Right ventricle myocardium (tissue), 1 donor: ENCODE measurements around a stretch of chr6.

- PRO-cap, 2 experiments, result no peak in any of the 2 experiments
Observed at GRCh38 chr6:53862594-53863319, 68.0 kb downstream of the LRRC1 start.

DNA sequence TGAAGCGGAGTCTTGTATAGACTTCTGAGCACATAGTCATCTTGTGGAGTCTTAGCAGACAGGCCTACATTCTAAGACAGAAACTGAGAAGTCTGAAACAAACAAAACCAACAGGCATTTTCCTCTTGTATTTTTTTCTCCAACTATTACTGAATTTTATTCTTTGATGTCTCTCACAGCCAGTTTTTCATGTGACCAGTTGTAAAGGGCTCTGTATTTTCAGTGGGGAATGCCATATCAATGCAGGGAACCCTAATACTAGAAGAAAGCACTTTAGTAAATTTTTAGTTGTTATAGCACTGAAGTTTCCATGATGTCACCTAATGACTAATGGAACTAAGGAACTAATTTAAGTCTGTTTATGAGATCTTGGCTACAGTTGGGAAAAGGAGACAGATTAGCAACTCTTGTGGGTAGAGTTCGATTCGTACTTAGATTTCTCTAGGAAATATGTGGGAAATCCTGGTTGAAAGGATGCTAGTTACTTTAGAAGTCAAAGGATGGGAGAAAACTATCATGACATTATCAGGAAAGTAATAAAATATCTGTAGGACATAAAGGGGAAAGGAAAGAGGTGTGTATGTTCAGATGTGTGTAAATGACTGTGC is 103.2 kb downstream of the LRRC1 start:
- PRO-cap, 2 experiments, result no peak in any of the 2 experiments

GRCh38 chr6:53899292-53899715 is 104.5 kb downstream of the LRRC1 start:
- PRO-cap, 2 experiments, result no peak in any of the 2 experiments

- PRO-cap, 2 experiments, result no peak in any of the 2 experiments
Observed at GRCh38 chr6:53927042-53927577, 132.3 kb downstream of the LRRC1 start.

DNA sequence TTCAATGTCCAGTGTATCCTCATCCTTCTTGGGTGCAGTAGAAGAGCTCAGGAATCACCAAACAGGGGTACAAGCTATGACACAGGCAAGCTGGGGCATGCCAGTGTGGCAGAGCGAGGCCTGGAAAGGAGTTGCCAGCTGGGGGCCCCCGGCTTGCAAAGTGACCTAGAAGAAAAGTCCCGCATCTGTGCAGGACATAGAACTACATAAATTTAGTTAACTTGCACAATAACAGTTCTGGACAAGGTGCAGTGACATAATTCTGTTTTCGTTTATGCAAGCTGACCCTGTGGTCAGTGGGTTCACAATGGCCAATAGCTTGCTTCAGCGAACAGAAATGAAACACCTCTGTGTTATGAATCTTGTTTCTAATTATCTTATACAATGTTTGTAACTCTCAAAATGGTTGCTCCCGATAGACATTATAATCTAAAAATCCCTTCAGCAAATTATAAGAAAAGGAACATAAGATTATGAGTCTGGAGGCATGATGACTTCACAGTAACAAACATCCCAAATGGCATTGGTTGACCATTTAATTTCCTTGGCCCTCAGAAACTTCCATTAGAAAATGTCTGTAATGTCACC is 111.8 kb upstream of the MLIP start:
- PRO-cap, 2 experiments, result no peak in any of the 2 experiments

DNA sequence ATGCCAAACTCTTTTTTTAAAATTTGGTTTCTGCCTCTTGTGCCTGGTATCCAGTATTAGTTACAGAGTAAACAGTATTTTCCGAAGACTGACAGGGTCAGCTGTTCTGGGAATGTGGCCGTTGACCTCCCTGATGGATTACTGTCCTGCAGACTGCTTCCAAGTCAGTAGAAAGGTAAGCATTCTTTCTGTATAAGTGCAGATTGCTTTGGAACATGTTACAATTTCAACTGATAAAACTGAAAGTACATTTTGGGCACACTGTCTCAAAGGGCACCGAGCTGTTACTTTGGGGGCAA is 100.4 kb upstream of the MLIP start:
- PRO-cap, 2 experiments, result no peak in any of the 2 experiments

GRCh38 chr6:54307159-54307394 is 1.2 kb upstream of the TINAG start:
- PRO-cap, 2 experiments, result no peak in any of the 2 experiments

GRCh38 chr6:56368487-56368929 is 121.1 kb upstream of the COL21A1 start:
- PRO-cap, 2 experiments, result no peak in any of the 2 experiments

DNA sequence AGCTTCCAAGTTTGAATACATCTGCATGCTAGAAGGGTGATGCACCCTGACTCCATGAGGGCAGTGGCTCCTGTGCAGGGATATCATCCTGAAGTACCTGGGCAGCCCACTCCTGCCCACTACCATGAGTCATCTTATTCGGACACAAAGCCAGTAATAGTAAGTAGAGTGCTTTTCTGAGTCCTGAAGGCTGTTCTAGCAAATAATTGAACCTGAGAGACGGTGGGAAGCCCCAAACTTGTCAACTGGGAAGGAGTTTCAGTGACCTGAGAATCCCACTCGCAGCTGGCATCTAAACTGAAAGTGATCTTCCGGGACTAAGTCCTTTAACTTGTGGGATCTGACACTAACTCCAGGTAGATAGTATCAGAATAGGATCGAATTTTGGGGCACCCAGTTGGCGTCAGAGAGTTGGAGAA is 152.9 kb upstream of the COL21A1 start:
- PRO-cap, 2 experiments, result no peak in any of the 2 experiments

DNA sequence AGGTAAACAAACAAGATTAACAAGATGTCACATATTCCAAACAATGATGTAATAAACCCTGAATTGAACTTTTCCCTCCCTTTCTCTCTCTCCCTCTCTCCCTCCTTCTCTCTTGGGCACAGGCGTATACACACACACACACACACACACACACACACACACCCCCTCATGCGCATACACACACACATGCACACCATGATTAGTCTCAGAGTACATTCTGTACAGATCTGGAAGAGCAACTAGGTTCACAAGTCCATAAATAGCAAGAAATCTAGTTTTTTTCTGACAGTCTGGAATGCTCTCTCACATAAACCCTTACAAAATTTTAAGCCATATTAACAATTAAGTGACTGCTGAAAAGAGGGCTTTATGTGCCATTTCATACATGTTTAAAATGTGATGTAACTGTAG is 267.1 kb upstream of the COL21A1 start:
- PRO-cap, 2 experiments, result no peak in any of the 2 experiments

DNA sequence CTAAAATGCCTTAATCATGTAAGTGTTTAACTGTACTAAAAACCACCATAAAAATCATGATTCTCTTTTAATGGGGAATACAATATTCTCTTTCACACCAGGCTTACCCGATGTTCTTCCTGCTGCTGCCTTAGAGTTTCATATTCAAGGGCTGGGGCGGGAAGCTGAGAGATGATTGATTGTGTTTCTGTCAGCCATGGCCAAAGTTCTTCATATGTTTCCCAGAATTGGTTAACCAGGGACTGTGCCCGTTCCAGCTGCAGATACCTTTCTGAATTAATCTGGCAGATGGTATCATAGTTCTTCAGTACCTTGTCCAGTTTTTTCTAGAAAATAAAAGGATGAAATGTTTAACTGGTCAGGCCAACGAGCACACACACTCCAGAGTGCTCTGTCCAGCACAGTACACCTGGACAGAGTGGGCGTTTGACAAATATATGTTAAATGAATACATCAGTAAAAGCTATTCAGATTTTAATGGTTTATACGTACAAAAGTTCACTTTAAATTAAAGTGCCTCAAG is 268.0 kb upstream of the COL21A1 start:
- PRO-cap, 2 experiments, result no peak in any of the 2 experiments

GRCh38 chr6:56516963-56517796 is 269.8 kb upstream of the COL21A1 start:
- PRO-cap, 2 experiments, result no peak in any of the 2 experiments

DNA sequence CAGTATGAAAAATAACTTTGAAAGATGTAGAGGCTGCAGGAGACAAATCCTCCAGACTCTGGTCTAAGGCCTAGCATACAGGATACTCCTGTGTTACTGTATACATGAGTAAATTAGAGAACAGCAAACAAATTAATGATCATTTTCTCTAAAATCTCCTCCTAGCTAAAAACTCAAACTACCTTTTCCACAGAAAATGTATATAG is 291.0 kb upstream of the COL21A1 start:
- PRO-cap, 2 experiments, result no peak in any of the 2 experiments

- PRO-cap, 2 experiments, result peak in 2 of 2 experiments; most common plus-strand start chr6:56542499 (in 2); most common minus-strand start chr6:56542819 (in 2)
Observed at GRCh38 chr6:56542281-56543133, 295.1 kb upstream of the COL21A1 start.

GRCh38 chr6:57263230-57263924 is 41.3 kb upstream of the RAB23 start:
- PRO-cap, 2 experiments, result no peak in any of the 2 experiments

- PRO-cap, 2 experiments, result no peak in any of the 2 experiments
Observed at GRCh38 chr6:57288132-57288742, 29.2 kb upstream of the PRIM2 start.

DNA sequence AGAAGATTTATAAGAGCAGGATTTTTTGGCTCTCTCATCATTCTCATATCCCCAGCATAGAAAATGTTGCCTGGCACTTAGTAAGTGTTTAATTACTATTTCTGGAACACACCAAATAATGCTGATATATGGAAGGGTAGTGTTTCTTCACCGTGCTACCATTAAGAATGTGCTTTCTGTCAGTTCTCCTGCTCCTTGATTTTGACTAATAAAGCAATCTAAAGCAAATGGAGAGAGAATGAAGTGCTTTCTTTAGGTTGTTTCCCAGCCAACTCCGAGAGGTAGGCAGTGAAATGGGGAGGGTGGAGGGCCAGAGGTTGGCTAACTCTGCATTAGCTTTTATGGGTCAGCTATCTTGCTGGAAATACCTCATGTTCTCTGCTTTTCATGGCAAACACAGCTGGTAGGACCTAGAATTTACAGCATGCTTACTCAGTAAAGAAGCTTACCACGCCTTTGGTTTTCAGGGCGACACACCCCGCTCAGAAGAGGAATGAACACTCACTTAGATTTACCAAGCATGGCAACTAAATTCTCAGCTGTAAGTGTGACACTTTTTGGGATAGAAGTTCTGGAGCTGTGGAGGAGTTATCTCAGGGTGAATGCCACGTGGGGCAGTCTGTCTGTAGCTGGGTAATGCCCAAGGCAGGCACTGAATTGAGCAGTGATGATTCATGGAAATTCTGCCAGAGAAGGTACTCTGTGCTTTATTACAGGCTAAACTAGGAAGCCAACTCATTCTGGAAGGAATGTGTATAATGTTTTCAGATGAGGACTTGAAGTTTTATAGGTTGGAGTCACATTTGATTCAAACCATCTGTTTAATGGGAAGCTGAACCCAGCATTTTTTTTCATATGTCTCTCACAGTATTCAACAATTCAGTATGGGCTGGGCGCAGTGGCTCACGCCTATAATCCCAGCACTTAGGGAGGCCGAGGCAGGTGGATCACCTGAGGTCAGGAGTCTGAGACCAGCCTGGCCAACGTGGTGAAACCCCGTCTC is 3.8 kb upstream of the PRIM2 start:
- PRO-cap, 2 experiments, result no peak in any of the 2 experiments

- PRO-cap, 2 experiments, result no peak in any of the 2 experiments
Observed at GRCh38 chr6:57815991-57816312, 498.5 kb downstream of the PRIM2 start.

GRCh38 chr6:60655352-60655877 is 1630.6 kb downstream of the KHDRBS2 start:
- PRO-cap, 2 experiments, result no peak in any of the 2 experiments

- PRO-cap, 2 experiments, result no peak in any of the 2 experiments
Observed at GRCh38 chr6:61037939-61038439, 1248.0 kb downstream of the KHDRBS2 start.